ENCODE results near the genes BANF2 and SNX5.

- PRO-cap: no peak
These were observed at the start of gene BANF2 for GRCh38 chr20:17699676-17700219. Gene BANF2, plus strand, starts transcription at chr20:17699966.

DNA sequence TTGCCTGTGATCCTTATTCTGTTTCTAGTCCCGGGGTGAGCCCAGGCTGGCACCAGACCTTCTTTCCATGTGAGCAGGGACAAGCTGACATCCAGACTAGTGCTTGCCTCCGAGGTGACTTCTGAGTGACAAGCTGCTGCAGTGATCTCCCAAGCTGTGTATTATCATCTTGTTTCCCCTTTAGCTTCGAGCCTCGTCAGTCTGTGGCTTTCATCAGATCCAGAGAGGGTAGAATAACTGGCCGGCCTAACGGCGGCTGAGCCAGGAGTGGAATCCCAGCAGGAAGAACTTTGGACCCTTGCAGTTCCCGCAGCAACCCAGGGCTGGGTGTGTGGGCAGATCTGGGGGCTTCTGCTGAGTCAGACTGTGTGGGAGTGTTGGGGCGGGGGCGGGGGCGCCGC lies 10.8 kb downstream of the BANF2 start:
- PRO-cap: no peak

DNA sequence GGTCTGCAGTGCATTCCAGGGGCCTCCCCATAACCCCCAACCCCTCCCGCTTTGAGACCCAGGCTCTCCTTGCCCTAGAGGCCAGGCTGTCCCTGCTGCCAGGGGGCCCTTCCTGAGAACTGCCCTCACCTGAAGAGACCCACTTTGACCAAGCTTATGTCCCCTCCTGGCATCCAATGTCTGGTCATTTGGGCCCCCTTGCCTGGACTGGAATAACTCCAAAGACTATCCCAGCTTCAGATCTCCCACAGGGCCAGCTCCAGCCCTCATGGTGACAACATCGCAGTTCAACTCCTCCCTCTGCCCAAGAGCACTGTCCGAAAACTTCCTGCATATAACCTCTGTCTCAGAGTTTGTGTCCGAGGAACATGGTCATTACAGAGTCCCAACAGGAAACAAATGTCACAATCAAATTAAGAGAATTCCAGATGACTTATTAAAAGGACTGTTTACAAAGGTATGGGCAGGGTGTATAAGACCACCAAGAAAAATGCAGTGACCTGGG lies 125.0 kb downstream of the BANF2 start:
- PRO-cap: no peak

GRCh38 chr20:17841751-17842305 lies 126.8 kb downstream of the SNX5 start:
- PRO-cap: no peak

GRCh38 chr20:17873449-17873704 lies 95.2 kb downstream of the SNX5 start:
- PRO-cap: no peak

- PRO-cap: no peak
These were observed 72.4 kb downstream of the SNX5 start for GRCh38 chr20:17895992-17896814.

DNA sequence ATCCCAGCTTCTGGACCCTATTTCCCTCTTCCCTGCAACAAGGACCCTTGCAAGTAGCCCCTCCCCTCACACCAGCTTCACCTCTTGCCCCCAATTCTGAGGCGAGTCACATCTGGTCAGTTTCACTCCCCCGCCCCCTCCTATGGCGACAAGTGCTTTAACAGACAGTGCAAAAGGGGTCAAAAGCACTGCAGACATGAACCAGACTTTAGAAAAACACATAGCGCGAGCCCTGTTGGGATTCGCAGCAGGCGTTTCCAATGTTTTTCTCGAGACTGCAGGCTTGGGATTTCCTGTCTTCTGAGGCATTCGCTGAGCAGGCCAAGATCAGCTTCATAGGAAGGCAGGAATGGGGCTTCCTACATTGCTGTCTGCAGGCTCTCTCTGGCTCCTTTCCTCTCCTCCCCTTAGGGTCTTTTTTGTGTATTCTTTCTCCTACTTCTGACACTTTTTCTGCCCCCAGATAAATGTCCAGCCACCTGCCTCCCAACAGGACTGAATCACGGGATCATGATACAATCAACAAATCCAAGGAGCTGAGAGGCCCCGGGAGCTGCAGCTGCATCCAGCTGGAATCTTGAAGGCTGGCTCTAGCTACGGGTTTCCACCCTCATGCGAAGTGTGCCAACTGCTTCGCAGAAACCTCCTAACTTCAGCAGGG lies 31.8 kb downstream of the SNX5 start:
- PRO-cap: no peak

GRCh38 chr20:17968360-17969249 lies at the start of gene SNX5:
Gene SNX5, minus strand, starts transcription at chr20:17968794.
- PRO-cap: bidirectional peak, plus-strand start at chr20:17968613, minus-strand start at chr20:17968578; bidirectional peak, plus-strand start at chr20:17968956, minus-strand start at chr20:17968793

DNA sequence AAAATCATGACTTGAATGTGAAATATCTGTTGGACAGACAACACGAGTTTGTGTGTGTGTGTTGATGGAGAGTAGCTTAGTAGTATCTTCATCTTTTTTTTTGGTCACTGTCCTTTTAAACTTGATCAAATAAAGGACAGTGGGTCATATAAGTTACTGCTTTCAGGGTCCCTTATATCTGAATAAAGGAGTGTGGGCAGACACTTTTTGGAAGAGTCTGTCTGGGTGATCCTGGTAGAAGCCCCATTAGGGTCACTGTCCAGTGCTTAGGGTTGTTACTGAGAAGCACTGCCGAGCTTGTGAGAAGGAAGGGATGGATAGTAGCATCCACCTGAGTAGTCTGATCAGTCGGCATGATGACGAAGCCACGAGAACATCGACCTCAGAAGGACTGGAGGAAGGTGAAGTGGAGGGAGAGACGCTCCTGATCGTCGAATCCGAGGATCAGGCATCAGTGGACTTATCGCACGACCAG lies 4.7 kb downstream of the KAT14 start:
- PRO-cap: no peak

GRCh38 chr20:18252536-18253689 lies 35.4 kb upstream of the ZNF133 start:
- PRO-cap: unidirectional peak, plus-strand start at chr20:18253151

DNA sequence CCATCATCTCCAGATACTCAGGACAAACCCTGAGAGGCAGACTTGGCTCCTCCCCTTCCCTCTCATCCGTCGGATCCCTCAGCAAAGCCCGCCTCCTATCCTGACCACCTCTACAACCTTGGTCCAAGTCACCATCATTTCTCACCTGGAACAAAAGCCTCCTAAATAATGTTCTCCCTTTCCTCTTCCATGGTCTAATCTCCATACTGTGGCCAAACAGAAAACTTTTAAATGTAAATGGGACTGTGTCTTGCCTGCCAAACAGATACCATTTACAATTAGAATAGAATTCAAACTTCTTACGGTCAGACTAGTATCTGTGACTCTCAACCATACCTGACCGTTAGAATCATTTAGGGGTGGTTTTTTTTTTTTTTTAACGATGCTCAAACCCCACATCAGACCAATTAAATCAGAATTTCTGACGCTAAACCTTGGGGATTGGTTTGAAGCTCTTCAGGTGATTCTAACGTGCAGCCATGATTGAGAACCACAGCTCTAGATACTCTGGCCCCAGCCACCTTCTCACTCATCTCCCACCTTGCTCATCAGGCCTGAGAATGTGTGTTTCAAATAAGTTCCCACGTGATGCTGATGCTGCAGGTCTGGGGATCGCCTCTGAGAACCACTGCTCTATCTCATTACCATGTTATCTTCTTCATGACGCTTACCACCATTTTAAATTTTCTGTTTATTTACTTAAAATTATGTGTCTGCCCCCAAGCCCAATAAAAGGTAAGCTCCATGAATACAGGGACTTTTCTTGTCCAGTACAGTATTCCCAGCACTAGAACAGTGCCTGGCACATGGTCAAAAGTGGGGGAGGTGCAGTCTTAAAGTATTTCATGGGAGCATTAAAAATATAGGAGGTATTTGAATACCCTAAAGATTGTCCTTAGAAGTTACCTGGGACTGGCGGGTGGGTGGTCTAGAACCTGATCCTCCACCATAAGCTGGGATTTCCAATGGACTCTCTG lies 14.8 kb downstream of the DZANK1 start:
- PRO-cap: no peak

GRCh38 chr20:19406522-19407112 lies 194.2 kb downstream of the SLC24A3 start:
- PRO-cap: no peak

- PRO-cap: no peak
These were observed 196.5 kb downstream of the SLC24A3 start for GRCh38 chr20:19408679-19409613.

DNA sequence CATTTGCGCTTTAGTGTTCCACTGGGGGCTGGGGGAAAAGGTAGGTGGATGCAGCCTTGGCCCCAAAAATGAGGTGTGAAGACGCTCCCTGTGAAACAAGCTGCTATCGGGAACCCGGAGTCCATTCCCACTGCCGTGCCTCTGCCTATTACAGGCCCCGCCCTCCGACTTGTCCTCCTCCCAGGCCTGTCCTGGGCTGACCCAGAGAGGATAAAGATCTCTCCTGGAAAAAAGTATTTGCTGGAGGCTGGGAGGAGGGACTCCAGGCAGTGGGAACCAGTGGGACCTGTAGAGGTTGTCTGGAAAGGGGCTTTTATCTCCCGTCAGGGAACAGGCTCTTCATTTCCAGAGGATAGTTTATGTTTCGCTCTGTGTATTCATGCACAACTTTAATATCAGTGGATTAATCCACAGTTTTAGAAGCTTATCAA lies 215.1 kb downstream of the SLC24A3 start:
- PRO-cap: no peak

DNA sequence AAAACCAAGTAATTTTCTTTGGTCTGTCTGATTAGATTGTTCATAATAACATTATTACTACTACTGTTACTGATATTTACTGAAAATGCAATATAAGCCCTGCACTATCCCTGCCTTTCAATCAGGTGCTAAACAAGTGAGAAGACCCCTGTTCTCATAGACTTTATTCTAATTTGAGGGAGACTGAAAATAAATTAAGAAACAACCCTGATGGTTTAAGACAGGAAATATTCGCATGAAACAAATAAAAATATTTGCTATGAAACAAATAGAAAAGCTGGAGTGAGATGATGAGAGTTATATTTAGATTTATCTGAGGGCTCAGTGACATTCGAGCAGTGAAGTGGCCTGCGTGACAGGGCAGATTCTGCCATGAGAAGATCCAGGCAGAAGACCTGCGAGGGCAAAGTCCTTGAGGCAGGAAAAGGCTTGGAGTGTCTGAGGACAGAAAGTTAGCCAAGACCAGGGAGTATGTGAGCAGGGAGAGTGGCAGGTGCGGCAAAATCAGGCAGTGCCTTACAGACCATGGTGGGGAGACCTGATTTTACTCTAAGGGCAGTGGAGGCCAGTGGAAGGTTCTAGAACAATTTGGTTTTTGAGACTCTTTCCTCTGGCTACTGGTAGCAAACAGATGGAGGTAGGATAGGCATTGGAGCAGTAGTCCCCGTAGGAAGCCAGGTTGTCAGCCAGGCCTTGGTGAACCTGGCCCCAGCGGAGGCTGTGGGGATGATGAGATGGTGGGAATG lies 67.0 kb upstream of the RIN2 start:
- PRO-cap: no peak

GRCh38 chr20:19921017-19921971 lies 95.9 kb upstream of the NAA20 start:
- PRO-cap: no peak

GRCh38 chr20:19934699-19935629 lies 82.2 kb upstream of the NAA20 start:
- PRO-cap: bidirectional peak, plus-strand start at chr20:19935110, minus-strand start at chr20:19935072

DNA sequence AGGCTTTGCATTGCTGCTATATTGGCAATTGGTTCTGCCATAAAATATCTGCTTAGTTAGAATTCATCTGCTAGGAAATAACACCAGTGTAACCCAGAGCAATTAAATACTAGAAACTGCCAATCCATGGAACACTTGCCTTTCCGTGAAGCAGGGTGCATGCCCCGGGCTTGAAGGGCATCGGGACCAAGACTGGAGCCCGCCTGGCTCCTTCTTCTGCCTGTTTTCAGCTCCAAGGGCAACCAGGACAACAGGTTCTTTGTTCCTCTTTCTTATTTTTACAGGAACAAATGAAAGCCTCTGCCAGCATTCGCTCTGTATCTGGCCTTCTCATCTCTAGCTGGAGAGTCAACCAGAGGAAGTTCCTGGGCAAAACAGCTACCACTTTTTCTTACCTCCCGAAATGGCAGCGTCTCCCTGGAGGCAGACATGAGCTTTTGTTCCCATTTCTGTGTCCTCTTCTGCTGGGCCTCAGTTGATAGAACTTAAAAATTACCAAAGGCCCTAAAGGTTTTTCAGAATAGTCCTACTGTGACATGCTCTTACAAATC lies 74.2 kb upstream of the NAA20 start:
- PRO-cap: no peak

DNA sequence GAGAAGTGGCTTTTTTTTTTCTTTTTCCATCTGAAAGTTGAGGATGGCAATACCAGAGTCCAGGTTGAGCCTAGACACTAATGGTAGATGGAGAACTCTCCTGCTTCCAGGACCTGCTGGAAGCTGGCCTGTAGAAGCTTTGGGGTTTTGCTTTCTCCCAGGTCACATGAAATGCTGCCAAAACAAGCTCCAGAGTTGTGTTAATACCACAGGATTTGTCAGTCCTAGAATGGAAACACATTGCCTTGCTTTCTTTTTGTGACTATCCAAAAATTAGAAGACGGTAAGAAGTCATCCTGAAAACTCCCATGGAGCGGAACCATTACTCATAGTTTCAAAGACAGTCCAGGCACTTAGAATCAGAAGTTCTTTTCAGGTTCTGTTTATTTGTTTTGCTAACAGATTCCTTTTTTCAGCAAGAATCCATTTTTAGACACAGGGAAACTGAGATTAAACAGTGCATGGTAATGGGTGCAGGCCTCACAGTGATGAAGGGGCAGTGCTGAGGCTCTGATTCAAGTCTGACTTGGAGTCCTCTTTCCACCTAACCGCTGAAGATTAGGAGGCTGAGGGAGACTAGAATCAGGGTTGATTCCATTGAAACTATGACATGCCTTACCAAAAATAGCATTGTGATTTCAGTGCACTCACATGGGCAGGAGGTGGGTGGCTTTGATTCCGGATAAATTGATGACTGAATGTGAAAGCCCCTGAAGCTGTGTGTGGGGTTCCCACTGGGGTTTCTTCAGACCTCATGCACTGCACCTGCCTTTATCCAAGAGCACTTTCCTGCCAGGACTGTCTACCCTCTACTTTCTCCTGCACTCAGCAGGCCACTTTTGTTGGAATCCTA lies 72.3 kb upstream of the NAA20 start:
- PRO-cap: no peak

DNA sequence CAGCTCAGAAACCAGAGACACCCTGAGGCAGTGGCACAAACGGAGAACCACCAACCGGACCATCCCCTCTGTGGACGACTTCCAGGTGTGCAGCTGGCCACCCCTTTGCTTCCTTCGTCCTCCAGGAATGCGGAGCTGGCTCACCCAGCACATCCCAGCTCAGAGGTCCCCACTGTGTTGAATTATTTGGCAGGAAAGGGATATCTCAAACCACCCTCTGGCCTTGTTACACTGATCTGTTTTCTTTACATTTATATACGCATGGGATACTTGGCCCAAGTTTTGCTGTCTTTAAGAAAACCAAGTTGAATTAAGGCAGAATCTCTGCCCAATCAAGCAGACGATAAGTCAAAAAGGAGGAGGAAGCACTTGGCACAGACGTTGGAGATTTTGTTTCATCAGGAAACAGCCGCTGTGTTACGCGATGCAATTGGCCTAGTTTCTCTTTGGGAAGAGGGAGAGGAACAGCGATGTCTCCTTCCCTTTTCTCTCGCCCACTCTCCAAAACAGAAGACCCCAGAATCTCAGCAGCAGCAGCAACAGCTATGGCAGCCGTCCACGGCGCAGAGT lies 20.3 kb upstream of the NAA20 start:
- PRO-cap: no peak

All from type B pancreatic cell (in vitro differentiated cells).